LHCN-M2 (cell line): ENCODE measurements around the genes PSG2, CD177 and ZNF404.

- RAMPAGE, long total RNA, result no peak
These were observed 2.8 kb downstream of the CIC start for GRCh38 chr19:42271518-42272639.

GRCh38 chr19:42277717-42278422, 8.8 kb downstream of the CIC start:
- RAMPAGE, long total RNA, result no peak

GRCh38 chr19:42281704-42282395, 12.8 kb downstream of the CIC start:
- RAMPAGE, long total RNA, result no peak

DNA sequence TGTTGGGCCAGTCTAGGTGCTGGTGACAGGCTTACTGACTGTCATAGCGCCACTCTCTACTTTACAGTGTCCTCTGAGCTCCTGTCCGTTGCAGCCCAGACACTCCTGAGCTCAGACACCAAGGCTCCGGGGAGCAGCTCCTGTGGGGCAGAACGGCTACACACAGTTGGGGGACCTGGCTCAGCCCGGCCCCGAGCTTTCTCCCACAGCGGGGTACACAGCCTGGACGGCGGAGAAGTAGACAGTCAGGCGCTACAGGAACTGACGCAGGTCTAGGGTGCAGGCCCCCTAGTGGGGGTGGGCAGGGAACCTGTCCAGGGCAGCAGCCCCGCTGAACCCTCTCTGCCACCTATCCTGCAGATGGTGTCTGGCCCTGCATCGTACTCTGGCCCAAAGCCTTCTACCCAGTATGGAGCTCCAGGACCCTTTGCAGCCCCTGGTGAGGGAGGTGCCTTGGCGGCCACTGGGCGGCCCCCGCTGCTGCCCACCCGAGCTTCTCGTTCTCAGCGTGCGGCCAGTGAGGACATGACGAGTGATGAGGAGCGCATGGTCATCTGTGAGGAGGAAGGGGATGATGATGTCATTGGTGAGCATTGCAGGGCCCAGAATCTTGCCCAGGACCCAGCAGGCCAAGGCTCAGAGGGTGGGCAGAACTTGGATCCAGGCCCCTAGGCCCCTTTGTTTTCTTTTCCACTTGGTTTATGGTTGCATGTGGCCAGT, 13.0 kb upstream of the PRR19 start:
- RAMPAGE, long total RNA, result no peak

DNA sequence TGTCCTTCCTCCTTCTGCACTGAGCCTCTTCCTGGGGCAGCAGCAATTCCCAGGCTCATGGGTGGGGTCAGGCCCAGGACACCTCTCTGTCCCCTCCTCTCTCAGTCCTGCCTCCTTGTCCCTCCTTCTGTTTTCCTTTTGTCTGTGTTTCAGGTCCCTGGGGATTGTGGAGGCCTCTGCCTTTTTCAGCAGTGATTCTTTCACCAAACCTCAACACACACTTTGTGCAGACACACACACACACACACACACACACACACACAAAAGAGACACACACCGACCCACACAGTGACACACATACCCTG, at the start of gene PSG2:
Gene PSG2 (minus strand): TSS at position 51 of the 305 bp plus-strand sequence.
- RAMPAGE, long total RNA, result no peak

- RAMPAGE, long total RNA, result no peak
These were observed at the start of gene CD177 for GRCh38 chr19:43353505-43354040. Gene CD177 (plus strand): TSS chr19:43353686.

- RAMPAGE, long total RNA, result no peak
These were observed 3.0 kb downstream of the PHLDB3 start for GRCh38 chr19:43501545-43502036.

DNA sequence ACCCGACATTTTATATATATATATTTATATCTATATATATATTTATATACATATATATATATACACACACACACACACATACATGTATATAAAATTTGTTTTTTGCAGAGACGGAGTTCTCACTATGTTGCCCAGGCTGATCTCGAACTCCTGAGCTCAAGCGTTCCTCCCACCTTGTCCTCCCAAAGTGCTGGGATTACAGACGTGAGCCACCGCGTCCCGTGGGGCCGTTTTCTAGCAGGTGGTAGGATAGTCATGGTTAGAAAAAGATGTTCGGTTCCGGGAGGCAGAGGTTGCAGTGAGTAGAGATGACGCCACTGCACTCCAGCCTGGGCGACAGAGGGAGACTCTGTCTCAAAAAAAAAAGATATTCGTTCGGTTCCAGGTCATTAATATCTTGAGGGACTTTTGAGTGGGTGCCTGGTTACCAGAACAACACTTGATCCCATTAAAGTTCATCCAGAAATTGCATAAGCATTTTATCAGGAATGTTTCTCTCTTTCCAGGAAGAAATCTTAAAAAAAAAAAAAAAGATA, 771 bp upstream of the ETHE1 start:
- RAMPAGE, long total RNA, result no peak

- RAMPAGE, long total RNA, result no peak
These were observed 2.3 kb downstream of the PLAUR start for GRCh38 chr19:43667413-43668402.

GRCh38 chr19:43776297-43776904, 4.4 kb downstream of the KCNN4 start:
- RAMPAGE, long total RNA, result no peak

DNA sequence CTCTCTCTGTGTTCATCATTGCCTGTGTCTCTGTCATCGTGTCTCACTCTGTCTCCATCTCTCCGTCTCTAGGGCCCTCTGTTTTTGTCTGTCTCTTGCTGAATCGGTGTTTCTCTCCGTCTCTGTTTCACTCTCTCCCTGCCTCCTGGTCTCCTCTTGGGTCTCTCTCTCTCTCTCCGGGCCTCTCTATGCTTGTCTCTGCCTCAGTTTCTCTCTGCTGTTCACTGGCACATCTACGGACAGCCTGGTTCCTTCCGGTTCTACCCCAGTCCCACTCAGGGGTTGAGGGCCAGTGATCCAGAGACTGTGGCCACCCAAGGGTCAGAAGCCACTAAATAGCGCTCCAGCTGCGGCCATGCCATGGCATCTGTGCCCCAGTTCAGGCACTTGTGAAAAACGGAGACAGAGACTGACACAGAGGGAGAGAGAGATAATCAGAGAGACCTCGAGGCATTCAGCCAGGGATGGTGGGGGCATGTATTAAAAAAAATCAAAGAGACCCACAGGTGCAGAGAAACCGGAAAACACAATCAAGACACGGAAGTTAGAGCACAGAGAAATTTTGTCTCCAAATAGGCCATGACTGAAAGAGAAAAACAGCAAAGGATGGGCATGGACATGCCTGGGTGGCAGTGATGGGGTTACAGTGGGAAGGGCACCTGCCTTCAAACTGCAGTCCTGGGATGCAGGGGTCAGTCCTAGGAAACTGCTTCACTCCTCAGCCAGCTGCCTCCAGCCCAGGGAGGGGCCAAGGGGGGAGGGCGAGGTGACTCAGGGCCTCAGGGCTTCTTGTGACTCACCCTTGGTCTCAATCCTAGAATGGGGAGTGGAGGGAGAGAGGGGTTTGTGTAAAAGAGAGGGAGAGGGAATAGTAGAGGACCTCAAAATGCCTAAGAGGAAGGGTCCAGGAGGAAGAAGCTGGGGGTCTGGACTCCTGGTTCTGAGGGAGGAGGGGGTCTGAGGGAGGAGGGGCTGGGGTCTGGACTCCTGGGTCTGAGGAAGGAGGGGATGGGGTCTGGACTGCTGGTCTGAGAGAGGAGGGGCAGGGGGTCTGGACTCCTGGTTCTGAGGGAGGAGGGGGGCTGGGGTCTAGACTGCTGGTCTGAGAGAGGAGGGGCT, 3.4 kb upstream of the KCNN4 start:
- RAMPAGE, long total RNA, result no peak

- RAMPAGE, long total RNA, result no peak
These were observed at the start of gene ZNF404 for GRCh38 chr19:43883814-43884369. Gene ZNF404 (minus strand): TSS chr19:43883964.

DNA sequence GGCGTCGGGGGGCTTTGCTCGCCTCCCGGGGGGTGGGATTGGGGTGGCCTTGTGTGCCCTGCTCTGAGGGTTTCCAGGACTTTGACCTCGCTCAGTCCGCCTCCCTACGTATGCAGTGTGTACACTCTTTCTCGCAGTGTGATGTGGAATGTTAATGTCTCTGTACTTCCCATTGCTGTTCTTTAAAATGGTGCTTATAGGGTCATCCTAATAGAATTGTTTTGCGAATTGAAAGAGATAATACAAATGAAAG, 334 bp downstream of the ZNF223 start:
- RAMPAGE, long total RNA, result no peak

GRCh38 chr19:44065928-44067120, 5.6 kb upstream of the ZNF284 start:
- RAMPAGE, long total RNA, result no peak

DNA sequence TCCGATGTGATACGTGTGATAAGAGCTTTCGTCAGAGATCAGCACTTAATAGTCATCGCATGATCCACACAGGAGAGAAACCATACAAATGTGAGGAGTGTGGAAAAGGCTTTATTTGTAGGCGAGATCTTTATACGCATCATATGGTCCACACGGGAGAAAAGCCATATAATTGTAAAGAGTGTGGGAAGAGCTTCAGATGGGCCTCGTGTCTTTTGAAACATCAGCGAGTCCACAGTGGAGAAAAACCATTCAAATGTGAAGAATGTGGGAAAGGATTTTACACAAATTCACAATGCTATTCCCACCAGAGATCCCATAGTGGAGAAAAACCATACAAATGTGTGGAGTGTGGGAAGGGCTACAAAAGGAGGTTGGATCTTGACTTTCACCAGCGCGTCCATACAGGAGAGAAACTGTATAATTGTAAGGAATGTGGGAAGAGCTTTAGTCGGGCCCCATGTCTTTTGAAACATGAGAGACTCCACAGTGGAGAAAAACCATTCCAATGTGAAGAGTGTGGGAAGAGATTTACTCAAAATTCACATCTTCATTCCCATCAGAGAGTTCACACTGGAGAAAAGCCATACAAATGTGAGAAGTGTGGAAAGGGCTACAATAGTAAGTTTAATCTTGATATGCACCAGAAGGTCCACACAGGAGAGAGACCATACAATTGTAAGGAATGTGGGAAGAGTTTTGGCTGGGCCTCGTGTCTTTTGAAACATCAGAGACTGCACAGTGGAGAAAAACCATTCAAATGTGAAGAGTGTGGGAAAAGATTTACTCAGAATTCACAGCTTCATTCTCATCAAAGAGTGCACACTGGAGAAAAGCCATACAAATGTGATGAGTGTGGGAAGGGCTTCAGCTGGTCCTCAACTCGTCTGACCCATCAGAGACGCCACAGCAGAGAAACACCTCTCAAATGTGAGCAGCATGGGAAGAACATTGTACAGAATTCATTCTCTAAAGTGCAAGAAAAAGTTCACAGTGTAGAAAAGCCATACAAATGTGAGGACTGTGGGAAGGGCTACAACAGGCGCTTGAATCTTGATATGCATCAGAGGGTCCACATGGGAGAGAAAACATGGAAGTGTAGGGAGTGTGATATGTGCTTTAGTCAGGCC, 5.7 kb upstream of the ZNF225 start:
- RAMPAGE, long total RNA, result no peak

DNA sequence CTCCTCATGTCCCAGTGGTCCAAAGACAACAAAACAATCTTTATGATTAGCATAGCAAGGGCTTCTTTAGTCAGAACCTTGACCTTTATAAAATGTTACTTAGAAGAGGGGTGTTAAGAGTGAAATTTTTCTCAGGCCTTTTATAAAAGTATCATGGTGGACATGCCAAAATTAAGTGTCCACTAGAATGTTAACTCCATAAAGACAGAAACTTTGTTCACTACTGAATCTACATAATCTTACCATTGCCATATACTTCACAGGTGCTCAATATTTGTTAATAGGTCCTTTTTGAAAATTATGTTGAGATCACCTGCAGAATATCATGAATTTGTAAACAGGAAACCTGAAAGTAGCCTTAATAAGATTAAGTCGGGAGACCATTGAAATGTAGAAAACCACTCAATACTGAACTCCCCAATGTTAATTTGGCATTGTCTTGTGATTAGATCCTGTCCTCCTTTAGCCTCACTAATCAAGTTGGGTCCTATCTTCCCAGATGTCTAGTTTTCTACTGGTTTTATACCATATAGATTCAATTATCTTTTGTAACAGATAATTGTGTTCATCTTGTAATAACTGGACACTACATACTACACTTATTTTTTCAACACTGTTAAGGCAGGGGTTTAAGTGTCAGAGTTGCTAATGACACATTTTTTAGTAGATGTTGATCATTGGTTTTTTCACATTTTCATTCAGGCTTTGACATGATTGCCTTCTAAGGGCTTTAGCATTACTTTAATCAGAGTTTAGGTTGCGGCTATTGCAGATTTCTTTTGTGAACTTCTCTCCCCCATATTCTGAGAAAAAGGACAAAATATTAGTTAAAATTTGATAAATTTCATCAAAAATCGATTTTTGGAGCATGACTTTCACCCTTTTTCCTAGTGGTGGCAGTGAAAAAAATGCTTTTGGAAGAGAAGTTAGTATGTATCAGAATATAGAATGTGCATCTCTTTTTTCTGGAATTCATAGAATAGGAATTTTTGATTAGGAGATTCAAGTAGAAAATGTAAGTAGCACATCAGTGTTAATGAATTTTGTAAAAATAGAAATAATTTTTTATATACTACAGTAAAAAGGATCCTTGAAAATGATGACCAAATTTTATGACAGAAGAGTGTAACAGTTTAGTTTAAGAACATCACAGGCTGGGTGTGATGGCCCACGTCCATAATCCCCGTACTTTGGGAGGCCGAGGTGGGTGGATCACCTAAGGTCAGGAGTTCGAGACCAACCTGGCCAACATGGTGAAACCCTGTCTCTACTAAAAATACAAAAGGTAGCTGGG, 13.3 kb downstream of the ZNF226 start:
- RAMPAGE, long total RNA, result no peak

GRCh38 chr19:44640552-44640966, 3.2 kb upstream of the PVR start:
- RAMPAGE, long total RNA, result no peak

GRCh38 chr19:44723666-44723876, 24.6 kb downstream of the CEACAM16 start:
- RAMPAGE, long total RNA, result no peak

GRCh38 chr19:44735093-44735364, 13.5 kb upstream of the BCL3 start:
- RAMPAGE, long total RNA, result no peak

- RAMPAGE, long total RNA, result no peak
These were observed 9.8 kb downstream of the BCAM start for GRCh38 chr19:44818579-44819292.